ENCODE measurements around a stretch of chr6.

GRCh38 chr6:158567878-158568797 is 8.2 kb downstream of the TMEM181 start:
- PRO-cap, result no peak

GRCh38 chr6:158610426-158611316 is 33.9 kb downstream of the DYNLT1 start:
- PRO-cap, result no peak

DNA sequence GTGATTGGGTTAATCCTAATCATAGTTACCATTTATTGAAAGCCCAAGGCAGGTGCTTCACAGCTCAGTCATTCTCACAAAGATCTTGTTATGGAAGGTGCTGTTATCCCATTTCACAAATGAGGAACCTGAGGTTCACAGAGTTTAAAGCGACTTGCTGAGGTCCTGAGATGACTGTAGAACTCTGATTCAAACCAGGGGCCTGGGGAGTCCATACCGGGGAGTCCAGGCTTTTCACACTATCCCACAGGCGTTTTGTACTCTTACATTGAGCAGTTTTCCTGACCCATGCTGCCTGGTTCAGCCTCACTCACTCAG is 84.4 kb downstream of the EZR start:
- PRO-cap, result no peak

- PRO-cap, result no peak
These were observed 57.3 kb downstream of the EZR start for GRCh38 chr6:158761607-158762562.

GRCh38 chr6:158766882-158768050 is 51.9 kb downstream of the EZR start:
- PRO-cap, result no peak

DNA sequence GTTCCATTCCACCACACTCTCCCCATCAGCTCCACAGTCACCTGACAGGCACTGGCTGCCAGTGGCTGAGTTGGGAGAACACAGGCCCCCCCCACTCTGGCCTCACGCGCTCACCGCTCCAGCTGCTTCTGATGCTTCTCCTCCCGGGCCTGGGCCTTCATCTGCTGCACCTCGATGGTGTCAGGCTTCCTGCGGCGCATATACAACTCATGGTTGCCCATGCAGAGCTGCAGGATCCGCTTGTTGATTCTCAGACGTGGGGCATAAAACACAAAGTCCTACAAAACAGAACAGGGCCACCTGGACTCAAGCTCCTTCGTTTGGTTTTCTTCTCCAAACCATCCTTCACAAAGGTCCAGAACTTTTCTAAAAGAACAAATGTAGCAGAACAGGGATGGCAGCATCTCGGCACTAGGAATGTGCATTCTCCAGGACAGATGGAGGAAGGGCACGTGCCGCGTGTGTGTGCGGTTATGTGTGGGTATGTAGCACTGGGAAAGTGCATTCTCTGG is 48.0 kb downstream of the EZR start:
- PRO-cap, result no peak

DNA sequence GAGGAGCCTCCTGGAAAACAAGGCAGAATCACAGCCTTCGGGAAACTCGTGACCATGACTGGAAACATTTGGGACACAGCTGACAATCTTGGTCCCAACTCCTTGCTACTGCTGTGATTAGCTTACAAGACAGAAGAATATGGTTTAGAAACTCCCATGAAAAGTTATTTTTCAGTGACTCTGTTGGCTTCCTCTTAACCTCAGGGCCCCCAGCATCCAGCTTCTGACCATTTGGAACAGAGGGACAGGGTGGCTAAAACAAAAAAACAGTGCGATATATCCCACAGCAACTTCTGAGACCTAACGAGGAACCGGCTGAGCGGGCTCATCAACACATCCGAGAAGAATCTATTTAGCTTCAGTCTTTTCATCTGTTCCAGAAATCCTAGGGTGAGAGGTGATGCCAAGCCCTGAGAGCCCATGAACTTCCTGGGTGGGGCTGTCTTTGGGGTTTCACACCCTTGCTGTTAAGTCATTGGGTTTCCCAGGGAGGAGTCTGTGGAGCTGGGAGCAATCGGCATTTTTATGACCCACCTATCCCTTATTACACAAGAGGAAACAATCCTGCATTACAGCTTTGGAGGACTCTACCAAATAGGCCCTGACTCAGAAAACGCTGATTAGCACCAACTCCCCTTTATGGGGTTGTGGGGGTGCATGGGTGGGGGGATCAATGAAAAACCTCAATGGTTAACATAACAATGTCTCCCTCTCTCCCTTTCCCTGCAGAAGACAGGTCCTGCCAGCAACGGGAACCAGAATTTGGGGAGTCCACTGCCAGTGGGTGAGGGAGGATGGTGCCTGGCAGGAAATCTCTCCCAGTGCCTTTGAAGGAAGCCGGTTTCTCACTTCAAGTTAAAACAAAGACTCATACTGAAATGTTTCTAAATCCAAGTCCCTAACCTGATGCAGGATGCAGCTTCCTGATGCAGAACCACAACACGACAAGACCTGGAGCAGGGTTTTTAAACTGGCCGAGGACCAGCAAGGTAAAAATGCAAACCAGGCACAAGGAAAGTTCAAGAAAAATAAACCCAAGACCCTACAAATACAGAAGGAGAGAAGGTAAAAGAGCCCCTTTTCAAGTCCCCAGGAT is 46.3 kb downstream of the EZR start:
- PRO-cap, result no peak

GRCh38 chr6:158796193-158796993 is 22.8 kb downstream of the EZR start:
- PRO-cap, result no peak

DNA sequence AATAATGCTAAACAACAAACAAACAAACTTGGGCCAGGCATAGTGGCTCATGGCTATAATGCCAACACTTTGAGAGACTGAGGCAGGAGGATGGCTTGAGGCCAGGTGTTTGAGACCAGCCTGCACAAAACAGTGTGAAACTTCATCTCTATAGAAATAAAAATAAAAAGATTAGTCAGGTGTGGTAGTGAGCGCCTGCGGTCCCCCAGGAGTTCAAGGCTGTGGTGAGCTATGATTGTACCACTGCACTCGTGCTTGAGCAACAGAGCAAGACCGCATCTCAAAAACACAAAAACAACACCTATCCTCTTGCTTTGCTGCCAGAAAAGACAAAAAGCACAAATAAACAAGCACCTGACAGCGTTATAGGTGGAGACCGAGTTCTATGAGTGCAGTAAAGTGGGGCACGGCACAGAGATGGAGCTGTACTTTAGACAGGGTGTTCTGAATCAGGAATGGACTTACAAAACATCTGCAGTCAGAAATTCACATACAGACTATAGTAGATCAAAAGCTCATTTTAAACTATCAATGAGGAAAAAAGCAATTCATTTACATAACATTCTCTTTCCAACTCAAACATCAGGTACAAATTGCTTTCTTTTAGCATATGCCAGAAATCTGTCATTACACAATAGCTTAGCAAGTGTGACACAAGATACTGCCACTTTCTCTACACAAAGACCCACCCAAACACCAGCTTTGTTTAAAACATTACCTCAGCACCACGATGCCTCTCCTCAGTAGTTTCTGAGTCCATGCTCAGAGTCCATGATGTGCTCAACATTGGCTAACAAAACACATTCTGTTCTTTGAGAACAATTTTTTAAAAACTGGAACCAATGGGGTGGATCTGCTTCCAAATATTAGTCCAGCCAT is 10.1 kb downstream of the EZR start:
- PRO-cap, result no peak

DNA sequence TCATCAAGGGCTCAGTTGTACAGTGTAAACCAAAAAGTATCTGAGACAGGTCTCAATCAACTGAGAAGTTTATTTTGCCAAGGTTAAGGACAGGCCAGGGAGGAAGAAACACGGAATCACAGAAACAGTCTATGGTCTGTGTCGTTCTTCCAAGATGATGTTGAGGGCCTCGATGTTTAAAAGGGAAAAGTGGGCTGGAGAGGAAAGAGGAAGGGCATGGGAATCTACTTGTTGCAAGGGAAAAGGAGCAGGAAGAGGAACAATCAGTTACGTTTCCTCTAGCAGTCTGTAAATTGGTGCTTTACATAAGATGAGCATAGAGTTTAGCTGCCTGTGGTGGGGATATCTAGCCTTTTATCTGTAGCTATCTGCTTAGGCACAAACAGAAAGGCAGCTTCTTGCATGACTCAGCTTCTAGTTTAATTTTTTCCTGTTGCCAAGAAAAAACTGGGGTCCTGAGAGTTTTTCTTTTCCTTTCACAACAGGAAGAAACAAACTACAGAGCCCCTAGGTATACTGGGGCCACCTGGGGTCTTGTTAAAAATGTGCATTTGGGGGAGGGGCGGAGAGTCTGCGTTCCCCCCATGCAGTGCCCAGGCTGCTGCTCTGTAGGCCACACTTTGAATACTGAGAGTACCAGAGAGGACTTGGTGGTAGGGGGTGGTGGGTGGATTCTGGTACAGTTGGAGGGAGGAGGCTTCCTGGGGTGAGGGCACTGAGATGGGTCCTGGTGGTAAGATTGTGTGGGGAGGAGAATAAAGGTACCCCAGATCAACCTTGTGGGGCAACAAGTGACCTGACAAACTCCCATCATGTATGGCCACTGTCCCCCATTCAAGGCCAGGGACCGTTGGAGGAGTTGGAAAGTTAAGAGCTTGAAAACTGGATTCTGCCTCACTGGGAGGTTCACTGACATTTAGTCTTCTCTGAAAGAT is 35.3 kb upstream of the EZR start:
- PRO-cap, result no peak

DNA sequence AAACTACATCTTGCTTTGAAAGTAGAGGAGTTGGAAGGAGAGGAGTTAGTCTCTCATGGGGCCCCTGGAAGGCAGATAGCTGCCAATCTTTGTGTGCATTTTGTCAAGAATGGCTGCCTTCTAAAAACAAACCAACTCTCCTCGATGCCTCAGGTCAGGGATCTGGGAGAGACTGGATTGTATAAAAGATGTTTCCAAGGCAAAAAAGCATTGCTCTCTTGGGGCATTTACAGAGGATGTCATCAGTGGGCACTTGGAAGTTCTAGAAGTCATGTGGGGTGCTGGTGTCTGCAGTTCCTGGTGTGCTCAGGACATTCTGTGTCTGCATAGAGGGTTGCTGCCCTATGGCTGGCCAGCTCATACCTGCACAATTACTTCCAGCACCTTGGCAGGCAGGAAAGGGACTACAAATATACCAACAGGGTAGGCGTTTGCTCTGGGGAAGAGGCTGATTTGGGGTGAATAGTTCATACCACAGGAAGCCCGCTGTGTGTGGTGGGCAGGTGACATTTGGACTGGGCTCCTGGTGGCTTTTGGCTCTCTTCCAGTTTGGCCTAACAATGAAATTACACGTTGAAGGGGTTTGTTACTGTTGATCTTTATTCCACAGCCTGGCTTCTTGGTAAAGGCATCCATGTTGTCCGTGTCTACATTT is 88.4 kb downstream of the RSPH3 start:
- PRO-cap, result no peak

- PRO-cap, result no peak
These were observed 60.6 kb downstream of the RSPH3 start for GRCh38 chr6:158939083-158940111.

GRCh38 chr6:159019990-159020577 is 20.1 kb upstream of the RSPH3 start:
- PRO-cap, result no peak

DNA sequence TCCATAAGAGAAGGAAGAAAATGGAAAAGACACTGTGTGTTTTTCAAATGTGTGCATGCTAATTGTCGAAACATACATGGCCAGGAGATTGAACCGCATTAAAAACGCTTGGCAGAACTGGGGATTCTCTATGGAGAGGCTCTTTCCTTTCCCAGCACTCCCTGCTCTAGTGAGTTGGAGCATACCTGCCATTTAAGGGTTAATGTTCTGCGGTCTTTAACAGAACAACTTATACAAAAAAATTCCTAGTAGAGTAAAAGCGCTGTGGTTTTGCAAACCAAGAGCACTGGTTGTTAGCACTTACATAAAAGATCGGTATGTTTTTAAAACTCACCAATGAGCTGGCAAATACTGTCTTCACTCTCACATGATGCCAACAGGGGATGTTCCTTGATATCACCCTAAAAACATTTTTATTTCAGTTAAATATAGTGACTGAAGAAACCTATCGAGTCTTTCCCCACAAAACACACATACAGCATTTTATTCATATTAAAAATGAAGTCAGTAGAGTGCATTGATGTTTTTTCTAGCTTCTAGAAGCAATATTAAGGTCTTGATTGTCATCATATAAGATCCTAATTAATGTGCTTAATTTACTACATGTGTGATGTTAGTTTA is 1.4 kb downstream of the TAGAP start:
- PRO-cap, result no peak

DNA sequence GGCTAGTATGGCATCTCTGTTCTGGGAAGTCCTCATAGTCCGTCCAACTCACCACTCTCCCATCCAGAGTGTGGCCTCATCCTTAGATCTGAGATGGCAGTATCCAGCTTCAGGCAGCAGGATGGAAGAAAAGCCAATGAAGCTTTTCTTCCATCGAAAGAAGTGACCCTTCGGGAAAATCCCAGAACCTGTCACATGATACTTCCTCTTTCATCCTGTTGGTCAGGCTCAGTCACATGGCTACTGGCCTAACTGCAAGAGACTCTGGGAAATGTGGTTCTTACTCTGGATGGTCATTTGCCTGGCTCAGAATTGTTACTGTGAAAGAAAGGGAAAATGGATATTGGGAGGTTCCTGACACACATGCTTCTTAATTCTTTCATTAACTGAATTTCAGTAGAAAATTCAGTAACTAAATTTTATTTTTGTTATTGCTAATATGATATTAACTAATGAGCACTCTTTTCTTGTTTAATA is 29.5 kb upstream of the TAGAP start:
- PRO-cap, result no peak

DNA sequence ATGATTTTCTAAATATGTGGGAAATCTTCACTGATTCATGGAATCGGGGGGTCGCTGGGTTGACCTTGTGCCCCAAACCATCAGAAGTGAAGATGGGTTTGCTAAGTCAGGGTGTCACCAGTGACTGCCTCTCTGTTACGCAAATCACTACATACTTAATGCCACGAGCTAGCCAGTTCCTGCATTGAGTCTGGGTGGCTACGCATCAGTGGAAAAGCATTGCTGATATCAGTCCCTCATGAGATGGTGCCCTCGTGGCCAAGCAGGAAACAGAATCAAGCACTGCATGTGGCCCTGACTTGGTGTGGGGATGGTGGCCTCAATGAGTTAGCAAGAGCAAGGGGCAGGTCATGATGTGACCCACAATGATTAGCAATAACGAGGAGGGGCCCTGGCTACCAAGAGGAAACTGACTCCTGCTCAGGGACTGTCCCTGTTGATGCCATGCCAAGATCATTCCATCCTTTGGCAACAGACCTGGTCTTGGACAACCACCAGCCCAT is 51.7 kb upstream of the FNDC1 start:
- PRO-cap, result no peak

GRCh38 chr6:159119591-159120410 is 49.4 kb upstream of the FNDC1 start:
- PRO-cap, result no peak

GRCh38 chr6:159490687-159490995 is 202.4 kb downstream of the SOD2 start:
- PRO-cap, result no peak

GRCh38 chr6:159677248-159677701 is 15.8 kb downstream of the SOD2 start:
- PRO-cap, result no peak

- PRO-cap, result no peak
These were observed 5.5 kb downstream of the WTAP start for GRCh38 chr6:159732727-159733271.